ENCODE measurements around a stretch of chr10.

DNA sequence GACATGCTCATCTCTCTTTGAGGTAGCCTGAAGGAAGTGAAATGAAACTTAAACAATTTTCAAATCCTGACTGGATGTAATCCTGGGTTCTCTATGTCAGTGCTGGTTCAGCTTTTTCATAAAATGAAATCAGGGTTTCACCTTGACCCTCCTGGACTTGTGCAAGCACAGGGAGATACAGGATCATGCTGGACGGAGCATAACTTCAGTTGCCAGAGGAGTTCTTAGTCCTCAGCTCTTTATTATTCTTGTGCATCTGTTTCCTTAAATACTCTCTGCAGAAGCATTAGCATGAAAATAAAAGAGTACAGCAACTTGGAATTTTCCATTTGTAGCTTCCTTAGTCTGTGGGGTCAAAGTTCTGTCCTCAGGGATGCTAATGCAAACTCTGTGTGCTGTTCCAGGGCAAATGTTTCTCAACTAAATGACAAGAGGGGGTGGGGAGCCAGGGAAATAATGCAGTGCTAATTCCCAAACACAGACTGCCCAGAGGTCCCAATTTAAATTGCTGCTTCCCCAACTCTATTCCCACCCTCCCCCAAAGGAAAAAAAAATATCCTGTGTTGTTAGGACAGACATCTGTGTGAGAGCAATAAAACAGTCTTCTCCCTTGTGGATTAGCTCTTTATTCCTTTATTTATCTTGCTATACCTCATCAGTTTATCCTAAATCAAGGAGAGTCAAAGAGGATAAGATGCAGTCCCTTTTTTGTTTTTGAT is 904.9 kb downstream of the LRMDA start:
- PRO-cap: no peak
- RAMPAGE, long total RNA, 4 experiments: no peak in any of the 4 experiments

DNA sequence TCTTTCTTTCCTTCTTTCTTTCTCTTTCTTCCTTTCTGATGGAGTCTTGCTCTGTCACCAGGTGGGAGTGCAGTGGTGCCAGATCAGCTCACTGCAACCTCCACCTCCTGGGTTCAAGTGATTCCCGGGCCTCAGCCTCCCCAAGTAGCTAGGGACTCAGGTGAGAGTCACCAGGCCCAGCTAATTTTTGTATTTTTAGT is 486.5 kb downstream of the KCNMA1 start:
- PRO-cap: no peak
- RAMPAGE, long total RNA, 4 experiments: no peak in any of the 4 experiments

- PRO-cap: no peak
- RAMPAGE, long total RNA, 4 experiments: no peak in any of the 4 experiments
Observed at GRCh38 chr10:77365538-77366116, 272.0 kb downstream of the KCNMA1 start.

DNA sequence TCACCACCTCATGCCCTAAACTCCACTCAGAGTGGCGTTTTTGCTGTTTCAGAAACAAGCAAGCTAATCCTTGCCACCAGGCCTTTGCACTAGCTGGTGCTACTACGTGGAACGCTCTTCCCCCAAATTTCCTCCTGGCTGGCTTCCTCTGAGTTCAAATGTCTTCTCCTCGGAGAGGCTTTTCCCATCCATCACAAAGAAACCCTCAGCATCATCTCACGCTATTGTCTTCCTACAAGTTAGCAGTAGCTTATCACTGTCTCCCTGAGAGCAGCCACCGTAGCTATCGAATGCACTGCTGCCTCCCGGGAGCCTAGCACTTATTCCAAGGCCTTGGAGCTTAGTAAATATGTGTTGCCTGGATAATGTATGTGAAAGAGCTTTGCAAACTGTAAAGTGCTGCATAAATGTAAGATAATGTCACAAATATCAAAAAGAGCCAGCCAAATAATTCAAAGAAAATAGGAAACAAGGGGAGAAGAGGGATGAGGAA is 124.4 kb downstream of the KCNMA1 start:
- PRO-cap: no peak
- RAMPAGE, long total RNA, 4 experiments: no peak in any of the 4 experiments

GRCh38 chr10:77564620-77565600 is 72.7 kb downstream of the KCNMA1 start:
- PRO-cap: unidirectional peak, plus-strand start at chr10:77564985; bidirectional peak, plus-strand start at chr10:77565311, minus-strand start at chr10:77565178
- RAMPAGE, long total RNA, 4 experiments: no peak in any of the 4 experiments

- PRO-cap: bidirectional peak, plus-strand start at chr10:77593242, minus-strand start at chr10:77593083
- RAMPAGE, long total RNA, 4 experiments: no peak in any of the 4 experiments
Observed at GRCh38 chr10:77592791-77593394, 44.7 kb downstream of the KCNMA1 start.

GRCh38 chr10:77778725-77779645 is 141.4 kb upstream of the KCNMA1 start:
- PRO-cap: no peak
- RAMPAGE, long total RNA, 4 experiments: no peak in any of the 4 experiments

GRCh38 chr10:77866417-77867120 is 60.0 kb downstream of the DLG5 start:
- PRO-cap: no peak
- RAMPAGE, long total RNA, 4 experiments: no peak in any of the 4 experiments

DNA sequence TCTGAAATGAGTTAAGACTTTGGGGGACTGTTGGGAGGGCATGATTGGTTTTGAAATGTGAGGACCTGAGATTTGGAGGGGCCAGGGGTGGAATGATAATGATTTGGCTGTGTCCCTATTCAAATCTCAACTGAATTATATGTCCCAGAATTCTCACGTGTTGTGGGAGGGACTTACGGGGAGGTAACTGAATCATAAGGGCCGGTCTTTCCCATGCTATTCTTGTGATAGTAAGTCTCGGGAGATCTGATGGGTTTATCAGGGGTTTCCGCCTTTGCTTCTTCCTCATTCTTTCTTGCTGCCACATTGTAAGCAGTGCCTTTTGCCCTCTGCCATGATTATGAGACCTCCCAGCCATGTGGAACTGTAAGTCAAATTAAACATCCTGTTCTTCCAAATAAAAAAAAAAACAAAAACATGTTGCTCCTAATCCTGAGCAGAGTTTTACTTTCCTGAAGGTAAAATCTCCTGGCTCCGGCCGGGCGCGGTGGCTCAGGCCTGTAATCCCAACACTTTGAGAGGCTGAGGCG is 22.1 kb downstream of the DLG5 start:
- PRO-cap: no peak
- RAMPAGE, long total RNA, 4 experiments: no peak in any of the 4 experiments

DNA sequence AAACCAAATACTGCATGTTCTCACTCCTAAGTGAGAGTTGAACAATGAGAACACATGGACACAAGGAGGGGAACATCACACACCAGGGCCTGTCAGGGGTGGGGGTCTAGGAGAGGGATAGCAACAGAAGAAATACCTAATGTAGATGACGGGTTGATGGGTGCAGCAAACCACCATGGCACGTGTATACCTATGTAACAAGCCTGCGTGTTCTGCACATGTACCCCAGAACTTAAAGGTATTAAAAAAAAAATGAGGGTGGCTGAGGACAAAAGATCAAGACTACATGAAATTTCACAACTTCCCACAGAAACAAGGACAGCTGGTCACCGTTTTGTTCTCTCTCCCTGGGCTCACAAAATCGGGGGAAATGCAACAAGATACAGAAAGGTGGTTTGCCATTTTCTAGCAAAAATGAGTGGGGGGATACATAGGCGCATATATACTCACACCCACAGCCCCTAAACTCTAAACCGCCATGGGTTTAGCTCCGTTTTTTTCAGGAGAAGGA is 17.2 kb downstream of the DLG5 start:
- PRO-cap: no peak
- RAMPAGE, long total RNA, 4 experiments: no peak in any of the 4 experiments

DNA sequence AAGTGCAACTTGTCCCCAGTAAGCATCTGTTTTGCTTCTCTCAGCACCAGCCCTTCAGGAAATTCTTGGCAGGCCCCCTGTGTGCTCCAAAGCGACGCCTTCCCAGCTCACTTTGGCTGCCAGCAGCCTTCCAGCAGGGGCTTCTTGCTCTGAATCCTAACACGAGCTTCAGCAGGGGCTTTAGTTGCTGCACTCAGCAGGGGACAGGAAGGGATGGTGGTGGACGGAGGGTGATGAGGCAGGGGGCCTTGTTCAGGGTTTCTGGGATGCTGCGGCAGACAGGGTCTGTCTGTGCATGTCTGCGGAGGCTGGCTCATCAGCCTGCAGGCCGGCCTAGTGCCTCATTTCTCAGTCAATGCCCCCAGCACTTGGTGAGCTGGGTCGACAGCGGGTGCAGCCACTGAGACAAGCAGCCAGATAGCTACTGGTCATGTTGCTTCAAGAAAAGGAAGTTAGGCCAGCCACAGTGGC is 368.3 kb downstream of the RPS24 start:
- PRO-cap: no peak
- RAMPAGE, long total RNA, 4 experiments: no peak in any of the 4 experiments

DNA sequence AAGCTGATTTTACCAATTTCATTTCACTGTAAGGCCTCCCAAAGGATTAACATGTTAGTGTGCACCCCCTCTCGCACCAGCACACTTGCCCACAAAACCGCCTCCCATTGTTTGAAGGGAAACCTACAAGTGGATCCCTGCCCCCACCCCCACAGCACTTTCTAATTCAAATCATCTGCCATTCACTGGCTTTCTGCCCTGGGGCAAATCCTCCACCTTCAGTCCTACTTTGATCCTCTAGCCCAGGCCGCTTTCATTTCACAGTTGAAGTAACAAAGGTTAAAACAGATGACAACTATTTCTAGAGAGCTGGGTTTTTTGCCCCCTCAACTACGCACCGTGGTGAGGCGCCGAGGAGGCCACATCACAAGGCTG is 517.5 kb upstream of the ZMIZ1 start:
- PRO-cap: no peak
- RAMPAGE, long total RNA, 4 experiments: no peak in any of the 4 experiments

GRCh38 chr10:78556813-78557071 is 512.0 kb upstream of the ZMIZ1 start:
- PRO-cap: no peak
- RAMPAGE, long total RNA, 4 experiments: no peak in any of the 4 experiments

GRCh38 chr10:78851452-78852270 is 217.1 kb upstream of the ZMIZ1 start:
- PRO-cap: no peak
- RAMPAGE, long total RNA, 4 experiments: no peak in any of the 4 experiments

DNA sequence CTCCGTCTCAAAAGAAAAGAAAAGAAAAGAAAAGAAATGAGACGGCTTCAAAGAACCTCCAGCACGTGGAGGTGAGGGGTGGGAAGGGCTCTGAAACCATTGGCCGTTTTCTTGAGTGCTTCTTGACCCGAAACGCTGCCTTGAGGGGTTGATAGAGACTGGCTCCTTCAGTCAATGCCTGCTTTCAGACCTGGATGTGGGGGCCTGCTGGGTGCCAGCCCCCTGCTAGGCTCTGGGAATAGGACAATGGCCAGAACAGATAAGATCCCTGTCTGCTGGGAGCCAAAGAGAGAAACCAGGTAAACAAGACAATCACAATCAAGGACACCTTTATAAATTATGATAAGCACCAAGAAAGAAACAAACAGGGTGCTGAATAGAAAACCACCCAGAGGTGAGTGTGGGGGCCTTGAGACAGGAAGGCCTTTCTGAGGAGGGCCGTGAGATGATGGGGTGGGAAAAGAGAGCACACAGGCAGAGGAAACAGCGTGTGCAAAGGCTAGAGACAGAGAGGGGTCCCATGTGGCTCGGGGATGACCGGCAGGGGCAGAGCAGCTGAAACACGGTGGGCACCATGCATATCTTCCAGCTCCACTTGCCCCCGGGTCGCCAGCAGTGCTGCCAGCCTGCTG is 27.9 kb downstream of the ZMIZ1 start:
- PRO-cap: no peak
- RAMPAGE, long total RNA, 4 experiments: no peak in any of the 4 experiments

DNA sequence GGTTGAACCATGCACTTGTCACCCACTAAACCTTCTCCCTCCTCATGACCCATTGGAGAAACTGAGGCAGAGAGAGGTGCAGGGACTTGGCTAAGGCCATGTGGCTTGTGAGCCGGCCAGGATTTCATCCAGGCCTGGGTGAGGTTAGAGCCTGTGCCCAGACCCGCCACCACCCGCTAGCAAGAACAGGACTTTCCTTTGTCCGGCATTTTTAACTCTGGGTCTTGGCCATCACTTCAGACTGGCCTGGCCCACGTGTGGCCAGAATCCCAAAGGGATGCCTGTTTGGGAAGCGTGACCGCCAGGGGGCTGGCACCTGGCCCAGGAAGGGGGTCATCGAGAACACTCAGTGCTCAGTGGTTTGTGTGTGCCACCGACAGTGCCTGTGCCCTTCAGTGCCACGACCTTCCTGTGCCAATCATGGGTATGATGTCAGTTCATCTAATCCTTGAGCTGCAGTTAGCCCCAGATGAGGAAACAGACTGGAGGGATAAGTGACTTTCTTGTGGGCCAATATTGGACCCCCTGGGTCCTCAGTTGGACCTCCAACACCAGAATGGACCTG is 85.0 kb downstream of the ZMIZ1 start:
- PRO-cap: no peak
- RAMPAGE, long total RNA, 4 experiments: no peak in any of the 4 experiments

GRCh38 chr10:79228891-79229434 is 118.3 kb upstream of the PPIF start:
- PRO-cap: no peak
- RAMPAGE, long total RNA, 4 experiments: no peak in any of the 4 experiments

DNA sequence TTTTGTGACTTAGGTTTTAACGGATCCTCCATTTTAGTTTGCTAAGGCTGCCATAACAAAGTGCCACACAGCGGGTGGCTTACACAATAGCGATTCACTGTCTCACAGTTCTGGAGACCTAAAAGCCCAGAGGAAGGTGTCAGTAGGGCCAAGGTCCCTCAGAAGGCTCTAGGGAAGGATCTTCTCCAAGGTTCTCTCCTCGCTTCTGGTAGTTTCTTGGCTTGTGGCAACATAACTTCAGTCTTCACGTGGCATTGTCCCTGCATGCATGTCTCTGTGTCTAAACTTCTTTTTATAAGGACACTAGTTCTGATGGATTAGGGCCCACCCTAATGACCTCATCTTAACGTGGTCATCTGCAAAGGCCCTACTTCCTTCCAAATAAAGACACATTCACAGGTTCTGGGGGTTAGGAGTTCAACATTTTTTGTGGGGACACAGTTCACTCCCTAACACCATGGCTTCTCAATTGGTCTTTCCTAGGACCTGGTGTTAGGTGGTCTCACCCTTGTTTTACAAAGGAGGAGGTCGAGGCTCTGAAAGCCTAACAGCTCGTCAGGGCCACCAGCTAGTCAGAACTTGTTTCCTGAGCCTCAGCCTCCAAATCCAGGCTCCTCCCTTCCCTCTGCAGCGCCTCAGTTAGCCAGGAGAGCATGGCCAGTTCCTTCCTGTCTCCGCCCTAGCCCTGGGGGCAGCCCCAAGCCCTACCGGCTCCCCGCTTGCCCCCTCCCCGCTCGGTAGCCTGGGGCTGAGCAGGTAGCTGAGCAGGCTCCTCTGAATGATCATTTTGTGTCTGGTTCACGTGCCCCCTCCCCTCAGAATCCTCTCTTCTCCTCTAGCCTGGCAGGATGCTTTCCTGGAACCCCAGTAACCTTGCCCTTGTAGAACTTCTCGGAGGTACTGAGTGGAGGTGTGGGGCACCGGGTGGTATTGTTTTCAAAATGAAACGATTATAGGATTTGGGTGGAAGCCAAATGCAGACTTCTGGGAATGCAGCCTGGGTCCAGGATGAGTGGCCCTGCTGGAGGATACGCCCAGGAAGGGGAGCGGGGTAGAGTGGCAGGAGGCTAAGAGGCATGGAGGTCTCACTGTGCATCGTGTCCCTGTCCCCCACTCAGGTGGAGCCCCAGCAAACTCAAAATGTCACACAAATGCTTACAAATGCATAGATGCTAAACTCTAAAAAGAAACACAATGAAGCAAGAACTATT is 109.5 kb upstream of the PPIF start:
- PRO-cap: no peak
- RAMPAGE, long total RNA, 4 experiments: no peak in any of the 4 experiments

- PRO-cap: no peak
- RAMPAGE, long total RNA, 4 experiments: no peak in any of the 4 experiments
Observed at GRCh38 chr10:79245384-79246048, 101.8 kb upstream of the PPIF start.

DNA sequence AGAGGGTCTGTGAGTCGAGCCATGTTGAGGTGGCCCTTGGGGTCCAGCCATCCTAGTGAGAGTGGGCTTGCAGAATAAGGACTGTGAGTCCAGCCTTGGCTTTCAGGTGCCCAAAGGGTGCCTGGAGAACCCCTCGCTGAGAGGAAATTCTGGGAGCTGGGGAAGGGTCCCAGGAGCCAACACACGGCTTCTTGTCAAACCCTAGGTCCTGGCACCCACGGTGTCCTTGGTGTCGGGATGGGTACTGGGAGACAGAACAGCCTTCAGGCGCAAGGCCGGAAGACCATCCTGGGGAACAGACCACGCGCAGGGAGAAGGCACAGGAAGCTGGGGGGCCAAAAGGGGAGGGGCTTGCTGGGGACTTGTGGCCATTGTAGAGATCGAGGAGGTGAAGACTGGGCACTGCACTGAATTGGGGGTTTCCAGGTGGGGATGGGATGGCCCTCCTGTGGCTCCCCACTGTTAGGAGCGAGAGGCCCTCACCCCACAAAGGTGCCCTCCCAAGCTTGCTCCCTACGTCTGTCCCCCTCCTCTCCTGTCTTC is 96.5 kb upstream of the PPIF start:
- PRO-cap: no peak
- RAMPAGE, long total RNA, 4 experiments: no peak in any of the 4 experiments